SK-N-DZ (cell line): ENCODE measurements around the genes PEAK1 and IDH3A.

RAMPAGE:
- cytosol, long total RNA, result no peak
- nucleus, long total RNA, result no peak
Observed at GRCh38 chr15:77027957-77028710, 33.2 kb downstream of the PSTPIP1 start.

RAMPAGE:
- cytosol, long total RNA, result no peak
- nucleus, long total RNA, result no peak
Observed at GRCh38 chr15:77034884-77035271, 36.0 kb downstream of the TSPAN3 start.

GRCh38 chr15:77045140-77045981 is 25.5 kb downstream of the TSPAN3 start:
RAMPAGE:
- cytosol, long total RNA, result no peak
- nucleus, long total RNA, result no peak

DNA sequence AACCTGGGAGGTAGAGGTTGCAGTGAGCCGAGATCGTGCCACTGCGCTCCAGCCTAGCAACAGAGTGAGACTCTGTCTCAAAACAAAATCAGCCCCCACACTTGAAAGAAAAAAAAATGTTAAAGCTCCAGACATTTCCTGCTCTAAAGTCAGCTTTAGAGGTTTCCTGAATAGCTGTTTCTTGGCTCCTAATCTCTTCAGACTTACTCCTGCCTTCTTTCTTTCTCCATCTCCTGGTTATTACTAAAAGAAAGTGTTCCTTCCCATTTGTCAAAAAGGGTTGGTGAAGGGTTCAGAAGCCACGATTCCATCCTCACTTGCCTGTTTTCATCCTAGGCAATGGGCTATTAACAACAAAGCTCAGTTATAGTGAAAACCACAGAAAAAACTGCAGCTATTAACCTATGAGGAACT is 89.7 kb upstream of the TSPAN3 start:
RAMPAGE:
- cytosol, long total RNA, result no peak
- nucleus, long total RNA, result no peak

DNA sequence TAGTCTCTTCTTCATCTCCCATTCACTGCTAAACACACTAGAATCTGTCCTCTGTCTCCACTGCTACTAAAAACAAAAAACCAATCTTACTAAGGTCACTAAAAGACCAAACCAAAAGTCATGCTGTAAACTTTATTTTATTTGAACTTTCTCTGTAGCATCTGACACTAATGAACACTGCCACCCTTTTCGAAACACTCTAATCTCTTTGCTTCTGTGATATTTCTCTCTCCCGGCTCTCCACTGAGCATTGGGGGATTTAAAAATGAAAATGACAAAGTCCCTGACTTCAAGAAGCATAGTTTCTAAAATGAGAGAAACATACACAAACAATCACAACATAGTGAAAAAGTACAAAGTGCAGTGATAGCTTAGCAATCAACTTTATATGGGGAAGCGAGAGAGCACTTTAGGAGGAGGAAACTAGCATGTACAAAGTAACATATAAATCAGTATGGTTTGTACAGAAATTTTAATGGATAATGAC is 61.5 kb downstream of the PEAK1 start:
RAMPAGE:
- cytosol, long total RNA, result no peak
- nucleus, long total RNA, result no peak

GRCh38 chr15:77412149-77412613 is 7.7 kb downstream of the PEAK1 start:
RAMPAGE:
- cytosol, long total RNA, result no peak
- nucleus, long total RNA, result no peak

DNA sequence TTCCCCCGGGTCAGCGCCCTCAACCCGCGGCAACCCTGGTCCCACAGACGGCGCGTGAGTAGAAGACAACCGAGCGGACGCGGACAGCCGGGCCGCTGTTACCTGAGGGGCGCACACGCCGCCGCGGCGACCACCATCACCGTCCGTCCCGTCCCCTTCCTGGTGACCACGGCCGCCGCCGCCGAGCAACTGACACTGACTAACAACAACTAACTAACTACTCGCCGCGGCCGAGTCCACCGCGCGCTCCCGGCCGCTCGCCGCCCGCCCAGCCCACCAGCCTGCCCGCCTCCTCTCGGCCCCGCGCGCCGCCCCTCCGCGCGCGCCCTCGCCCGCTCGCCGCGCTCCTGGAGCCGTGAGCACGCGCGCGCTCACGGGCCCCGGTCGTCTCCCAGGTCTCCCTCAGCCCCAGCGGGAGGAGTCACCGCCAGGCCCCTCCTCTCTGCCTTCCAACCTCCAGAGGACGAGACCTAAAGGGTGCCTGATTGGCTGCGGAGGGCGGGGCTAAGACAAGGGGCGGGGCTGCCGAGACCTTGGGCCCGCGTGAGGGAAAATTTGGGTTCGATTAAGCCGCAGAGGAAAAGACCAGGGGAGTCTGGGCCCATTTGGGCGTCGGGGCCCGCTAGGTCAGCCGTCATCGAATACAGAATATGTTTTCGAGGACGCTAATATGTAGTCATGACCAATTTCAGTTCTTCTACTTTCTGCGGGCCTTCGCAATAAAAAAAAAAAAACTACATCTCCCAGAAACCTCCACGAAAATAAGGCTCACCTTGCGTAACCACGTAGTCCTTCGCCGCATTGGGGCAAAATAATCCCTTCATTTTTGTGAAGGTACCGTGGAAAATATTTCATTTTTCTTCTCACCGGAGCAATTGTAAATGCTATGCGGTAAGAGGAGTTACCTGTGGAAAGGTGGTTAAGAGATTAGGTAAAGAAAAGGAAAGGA is at the start of gene PEAK1:
PEAK1 (minus strand) TSS at position 201 of the 949 bp plus-strand sequence.
RAMPAGE:
- cytosol, long total RNA, result start-site peak on the minus strand centred at position 199 of the sequence, 184 bp wide, 28 and 41 reads in 2 replicates; start-site peak on the plus strand centred at position 802 of the sequence, 65 bp wide, 250 and 26 reads in 2 replicates
- nucleus, long total RNA, result start-site peak on the minus strand centred at position 229 of the sequence, 137 bp wide, 94 and 18 reads in 2 replicates

DNA sequence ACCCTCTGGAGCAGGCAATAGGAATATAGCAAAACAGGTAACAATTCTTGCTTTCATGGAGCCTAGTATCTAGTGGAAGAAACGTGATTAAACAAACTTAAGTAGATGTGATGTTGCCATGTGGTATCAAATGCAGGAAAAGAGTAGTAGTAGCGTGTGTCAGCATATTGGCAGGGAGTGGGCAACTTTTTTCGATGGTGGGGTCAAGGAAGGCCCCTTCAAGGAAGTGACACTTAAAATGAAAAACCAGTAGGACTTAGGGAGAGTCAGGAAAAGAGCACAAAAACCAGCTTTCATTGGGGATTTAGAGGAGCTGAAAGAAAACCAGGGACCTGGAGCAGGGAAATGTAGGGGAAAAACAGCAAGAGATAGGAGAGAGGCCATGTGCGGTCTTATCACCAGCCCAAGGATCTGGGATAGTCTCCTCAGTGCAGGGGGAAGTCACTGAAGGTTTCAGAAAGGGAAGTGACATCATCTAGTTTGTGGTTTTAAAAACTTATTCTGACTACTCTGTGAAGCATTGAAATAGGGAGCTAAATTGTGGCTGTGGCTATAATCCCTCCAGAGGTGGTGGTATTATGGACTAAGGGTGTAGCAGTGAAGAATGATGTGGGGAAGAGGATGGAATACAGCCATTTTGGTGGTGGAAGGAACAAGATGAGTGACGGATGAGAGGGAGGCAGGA is 72.5 kb downstream of the HMG20A start:
RAMPAGE:
- cytosol, long total RNA, result no peak
- nucleus, long total RNA, result no peak

DNA sequence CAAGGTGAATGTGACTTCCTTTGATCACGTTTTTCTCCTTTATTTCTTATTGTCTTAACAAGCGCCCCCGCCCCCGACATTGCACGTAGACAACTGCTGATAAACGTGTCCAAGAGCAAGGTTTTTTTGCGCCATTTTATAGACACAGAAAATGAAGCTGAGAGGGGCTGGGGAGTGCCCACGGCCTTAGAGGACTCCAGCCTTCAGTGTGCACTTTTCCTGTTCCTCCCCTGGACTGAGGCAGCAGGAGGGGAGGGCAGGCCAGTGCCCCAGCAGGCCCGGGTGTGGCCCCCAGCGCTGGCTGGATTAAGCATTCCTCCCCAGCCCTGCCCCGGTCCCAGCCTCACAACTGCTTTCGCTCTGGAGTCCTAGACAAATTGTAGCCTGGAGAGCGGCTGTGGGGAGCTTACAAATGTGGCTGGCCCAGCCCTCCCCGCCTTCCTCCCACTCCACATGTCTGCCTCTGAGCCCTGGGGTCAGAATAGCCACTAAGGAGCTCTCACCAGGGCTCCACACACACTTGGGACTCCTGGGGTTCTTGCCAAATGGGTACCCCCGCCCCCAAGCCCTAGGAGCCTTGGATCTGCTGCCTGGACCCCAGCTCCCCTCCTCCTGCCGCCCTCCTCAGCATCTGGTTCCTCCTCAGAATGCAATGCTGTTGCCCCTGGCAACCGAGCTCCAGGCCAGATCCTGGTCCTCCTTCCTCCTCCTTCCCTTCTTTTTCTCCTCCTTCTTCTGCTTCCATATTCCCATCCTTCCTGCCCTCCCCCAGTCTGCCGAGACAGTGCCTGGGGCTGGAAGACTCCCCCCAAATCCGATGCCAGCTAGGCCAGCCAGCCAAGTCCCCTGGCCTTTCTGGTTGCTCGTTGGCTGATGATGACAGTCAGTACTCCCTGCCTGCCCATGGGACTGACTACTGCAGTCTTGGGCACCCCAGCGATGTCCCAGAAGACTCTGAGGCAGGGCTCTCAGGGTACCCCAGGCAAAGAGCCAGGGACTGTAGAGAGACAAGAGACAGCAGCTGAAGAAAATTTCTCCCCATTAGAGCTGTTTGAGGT is 91.2 kb downstream of the LINGO1 start:
RAMPAGE:
- cytosol, long total RNA, result no peak
- nucleus, long total RNA, result no peak

RAMPAGE:
- cytosol, long total RNA, result no peak
- nucleus, long total RNA, result no peak
Observed at GRCh38 chr15:77546017-77546465, 86.7 kb downstream of the LINGO1 start.

GRCh38 chr15:77596848-77597413 is 35.8 kb downstream of the LINGO1 start:
RAMPAGE:
- cytosol, long total RNA, result no peak
- nucleus, long total RNA, result no peak

GRCh38 chr15:77887593-77888437 is 189.7 kb downstream of the TBC1D2B start:
RAMPAGE:
- cytosol, long total RNA, result no peak
- nucleus, long total RNA, result no peak

GRCh38 chr15:78000640-78001498 is 76.6 kb downstream of the TBC1D2B start:
RAMPAGE:
- cytosol, long total RNA, result no peak
- nucleus, long total RNA, result no peak

DNA sequence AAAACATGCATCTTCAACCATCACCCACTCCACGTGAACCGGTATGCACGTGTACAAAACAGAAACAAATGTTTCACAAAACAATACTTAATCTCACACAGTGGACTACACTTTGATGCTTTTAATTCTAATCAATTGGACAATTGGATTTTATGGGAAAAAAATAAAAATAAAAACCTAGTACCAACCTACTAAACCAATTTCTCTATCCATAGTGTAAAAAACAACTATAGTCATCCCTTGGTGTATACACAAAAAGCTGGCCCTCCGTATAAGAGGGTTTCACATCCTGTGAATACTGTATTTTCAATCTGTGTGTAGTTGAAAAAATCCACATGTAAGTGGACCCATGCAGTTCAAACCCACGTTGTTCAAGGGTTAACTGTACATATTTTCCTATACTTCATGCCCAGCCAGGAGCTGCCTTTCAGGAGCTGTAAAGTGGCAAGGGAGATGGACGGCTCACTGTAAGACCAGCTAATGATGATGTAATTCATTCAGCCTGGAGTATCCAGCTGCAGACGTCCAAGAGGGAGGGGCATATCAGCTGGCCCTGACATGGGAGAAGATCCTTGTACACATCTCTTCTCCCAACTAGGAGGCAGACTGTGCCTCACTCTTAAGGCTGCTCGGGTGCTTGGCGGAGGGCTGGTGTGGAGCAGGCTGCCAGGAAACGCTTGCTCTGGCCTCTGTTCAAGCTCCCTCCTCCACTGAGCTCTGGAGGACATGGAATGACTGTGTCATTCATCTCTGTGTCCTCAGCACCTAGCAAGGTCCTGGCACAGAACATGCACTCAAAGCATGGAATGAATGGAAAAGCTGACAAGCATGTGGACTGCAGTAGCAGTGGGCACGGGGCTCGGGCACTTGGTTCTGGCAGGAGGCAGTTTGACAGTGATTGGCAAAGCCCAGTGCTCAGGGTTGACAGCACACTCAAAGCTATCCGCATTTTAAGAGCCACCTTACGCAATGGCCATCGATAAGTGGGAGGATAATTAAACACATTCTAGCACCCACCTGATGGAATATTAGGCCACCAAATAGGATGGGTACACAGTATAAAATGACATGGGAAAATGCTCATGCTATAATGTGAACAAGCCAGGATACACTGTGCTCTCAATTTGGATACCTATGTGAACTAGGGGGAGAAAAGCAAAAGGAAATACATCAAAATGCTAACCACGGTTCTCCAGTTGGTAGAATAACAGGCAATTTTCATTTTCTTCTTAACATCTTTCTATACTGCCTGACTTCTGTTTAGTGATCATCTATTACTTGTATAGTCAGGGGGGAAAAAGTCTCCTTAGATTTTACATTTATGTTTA is 72.5 kb downstream of the TBC1D2B start:
RAMPAGE:
- cytosol, long total RNA, result no peak
- nucleus, long total RNA, result no peak

DNA sequence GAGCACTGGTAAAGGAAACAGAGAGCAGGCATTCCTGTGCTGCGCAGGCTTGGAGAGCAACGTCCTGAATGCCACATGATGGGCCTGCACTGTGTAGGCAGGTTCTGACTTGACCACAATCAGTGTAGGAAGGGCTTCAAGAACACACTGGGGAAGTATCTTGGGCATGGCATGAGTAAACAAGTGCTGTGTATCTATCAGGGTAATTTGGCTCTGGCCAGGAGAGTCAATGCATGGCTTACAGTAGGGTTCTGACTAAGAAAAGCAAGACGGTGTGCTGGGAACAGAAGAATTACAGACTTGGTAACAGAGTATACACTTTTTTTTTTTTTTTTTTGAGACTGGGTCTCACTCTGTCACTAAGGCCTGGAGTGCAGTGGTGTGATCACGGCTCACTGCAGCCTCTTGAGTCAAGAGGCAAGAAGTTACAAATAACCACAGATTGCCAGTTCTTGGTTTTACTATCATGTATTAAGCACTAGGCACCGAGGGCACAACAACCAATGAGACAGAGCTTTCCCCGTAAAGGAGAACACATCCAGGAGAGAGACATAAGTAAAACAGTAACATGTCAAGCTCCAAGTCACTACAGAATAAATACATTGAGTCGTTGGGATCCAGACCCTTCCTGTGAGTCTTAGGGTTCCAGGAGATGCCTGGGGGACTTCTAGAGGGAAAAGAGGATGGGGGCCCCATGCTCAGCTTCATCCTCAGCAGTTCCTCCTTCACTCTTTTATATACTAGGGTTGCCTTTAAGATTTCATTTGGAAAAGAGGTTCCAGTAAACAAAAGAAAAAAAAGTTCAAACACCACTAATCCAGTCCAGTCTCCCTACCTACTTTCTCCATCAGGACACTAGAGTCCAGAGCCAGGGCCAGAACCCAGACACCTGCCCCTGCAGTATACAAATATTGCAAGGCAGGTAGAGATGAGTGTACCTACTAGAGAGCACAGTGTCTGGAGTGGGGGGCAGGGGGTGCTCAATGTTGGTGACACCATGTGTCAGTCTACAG is 30.4 kb downstream of the TBC1D2B start:
RAMPAGE:
- cytosol, long total RNA, result no peak
- nucleus, long total RNA, result no peak

RAMPAGE:
- cytosol, long total RNA, result no peak
- nucleus, long total RNA, result no peak
Observed at GRCh38 chr15:78047858-78048357, 29.6 kb downstream of the TBC1D2B start.

DNA sequence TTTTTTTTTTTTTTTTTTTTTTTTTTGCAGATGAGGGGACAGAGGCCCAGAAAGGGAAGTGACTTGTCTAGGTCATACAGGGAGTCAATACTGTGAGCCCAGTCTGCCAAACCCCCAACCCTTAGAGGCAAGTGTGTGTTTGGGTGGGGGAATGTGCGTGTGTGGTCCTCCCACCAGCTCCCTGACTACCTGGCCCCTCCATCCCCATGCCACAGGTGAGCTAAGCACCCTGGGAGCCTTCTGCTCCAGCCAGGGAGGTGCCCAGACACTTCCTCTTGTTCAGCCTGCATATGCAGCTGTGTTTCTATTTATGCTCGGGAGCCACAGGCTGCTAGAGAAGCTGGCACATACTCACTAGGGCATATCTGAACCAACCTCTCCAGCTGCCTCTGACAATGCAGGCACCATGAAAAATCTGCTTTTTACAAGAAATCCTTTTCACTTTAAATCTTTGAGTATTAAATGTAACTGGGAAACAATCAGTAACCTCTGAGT is 20.8 kb downstream of the TBC1D2B start:
RAMPAGE:
- cytosol, long total RNA, result no peak
- nucleus, long total RNA, result no peak

RAMPAGE:
- cytosol, long total RNA, result start-site peak on the plus strand at chr15:78149360-78149395, 185 and 247 reads in 2 replicates
- nucleus, long total RNA, result start-site peak on the plus strand at chr15:78149360-78149385, 75 and 46 reads in 2 replicates
Observed at GRCh38 chr15:78148999-78149438, at the start of gene IDH3A. TSS of gene IDH3A (plus strand) at chr15:78149362.

GRCh38 chr15:78203114-78203847 is 31.1 kb downstream of the ACSBG1 start:
RAMPAGE:
- cytosol, long total RNA, result no peak
- nucleus, long total RNA, result no peak

GRCh38 chr15:78223258-78223845 is 11.0 kb downstream of the ACSBG1 start:
RAMPAGE:
- cytosol, long total RNA, result no peak
- nucleus, long total RNA, result no peak